ENCODE measurements around a stretch of chr15.

GRCh38 chr15:80317319-80317976 lies 65.4 kb upstream of the CTXND1 start:
- RRBS, result no CpG with 5 or more reads among the region's 7 CpGs

- RRBS, result no CpG with 5 or more reads among the region's 8 CpGs
Measured at GRCh38 chr15:80693917-80694242, 1.2 kb upstream of the ABHD17C start.

- RRBS, result no CpG with 5 or more reads among the region's 10 CpGs
Measured at GRCh38 chr15:80922417-80923087, 67.1 kb downstream of the MESD start.

- RRBS, result no CpG with 5 or more reads among the region's 13 CpGs
Measured at GRCh38 chr15:80955878-80956523, 33.6 kb downstream of the MESD start.

DNA sequence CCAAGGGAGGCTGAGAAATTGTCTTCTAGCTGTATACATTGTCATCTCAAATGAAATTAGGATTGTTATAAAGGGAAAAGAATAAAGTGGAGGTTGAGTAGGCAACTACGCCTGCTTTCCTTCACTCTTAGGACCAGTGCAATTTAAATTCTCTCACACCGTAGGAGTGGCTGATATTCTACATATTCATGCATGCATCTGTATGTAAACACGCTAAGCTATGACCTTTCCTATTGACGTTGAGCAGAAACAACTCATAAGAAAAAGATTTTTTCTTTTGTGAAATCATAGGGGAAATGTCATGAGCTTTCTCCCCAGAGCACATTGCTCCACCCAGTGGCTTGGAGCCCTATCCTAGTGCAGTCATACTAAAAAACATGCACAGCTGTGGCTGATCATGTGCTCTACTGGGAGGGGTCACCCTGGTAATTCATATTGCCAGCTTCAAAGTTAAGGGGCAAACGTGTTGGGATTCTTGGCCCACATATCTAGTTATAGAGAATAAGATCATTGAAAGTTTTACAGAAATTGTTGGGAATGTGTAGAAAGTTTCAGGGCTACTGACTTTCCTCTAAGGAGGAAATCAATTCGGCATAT lies 1.8 kb upstream of the MESD start:
- RRBS, result no CpG with 5 or more reads among the region's 6 CpGs

DNA sequence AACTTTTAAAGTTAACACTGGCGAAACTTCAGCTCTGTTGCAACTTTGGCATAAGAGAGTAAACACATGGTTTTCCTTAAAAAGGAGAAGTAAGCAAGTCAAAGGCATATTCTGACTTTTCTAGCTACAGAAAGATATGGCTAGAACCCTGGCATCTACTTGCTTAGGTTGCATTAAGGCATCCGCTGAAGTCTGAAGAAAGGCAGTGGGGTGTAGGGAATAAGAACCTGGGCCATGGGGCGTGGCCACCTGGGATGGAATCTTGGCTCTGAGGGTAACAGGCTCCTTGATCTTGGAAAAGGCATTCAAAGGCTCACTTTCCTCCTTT lies 13.2 kb upstream of the IL16 start:
- RRBS, result no CpG with 5 or more reads among the region's 3 CpGs

DNA sequence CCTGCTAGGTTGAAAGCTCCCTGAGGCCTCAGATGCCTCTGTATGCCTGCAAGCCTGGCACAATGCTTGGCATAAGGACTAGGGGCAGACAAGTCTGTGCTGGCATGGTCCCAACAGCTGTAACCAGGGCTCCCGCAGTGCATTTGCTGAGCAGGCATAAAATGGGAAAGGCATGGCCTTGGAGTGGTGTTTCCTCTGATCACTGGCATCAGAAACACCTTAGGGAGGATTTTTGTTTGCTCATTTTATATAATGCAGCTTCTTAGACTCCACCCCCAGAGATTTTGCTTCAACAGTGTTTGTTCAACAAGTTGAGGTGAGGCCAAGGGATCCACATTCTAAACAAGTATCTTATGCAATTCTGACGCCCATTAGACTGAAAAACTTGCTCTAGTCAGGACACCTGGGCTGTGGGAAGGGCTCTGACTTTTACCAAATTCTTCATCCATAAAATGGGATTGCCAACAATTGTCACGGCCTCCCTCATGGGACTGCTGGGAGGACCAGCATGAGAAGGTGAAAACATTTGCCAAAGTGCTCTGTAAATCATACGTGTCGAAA lies 43.1 kb downstream of the STARD5 start:
- RRBS, result no CpG with 5 or more reads among the region's 5 CpGs

DNA sequence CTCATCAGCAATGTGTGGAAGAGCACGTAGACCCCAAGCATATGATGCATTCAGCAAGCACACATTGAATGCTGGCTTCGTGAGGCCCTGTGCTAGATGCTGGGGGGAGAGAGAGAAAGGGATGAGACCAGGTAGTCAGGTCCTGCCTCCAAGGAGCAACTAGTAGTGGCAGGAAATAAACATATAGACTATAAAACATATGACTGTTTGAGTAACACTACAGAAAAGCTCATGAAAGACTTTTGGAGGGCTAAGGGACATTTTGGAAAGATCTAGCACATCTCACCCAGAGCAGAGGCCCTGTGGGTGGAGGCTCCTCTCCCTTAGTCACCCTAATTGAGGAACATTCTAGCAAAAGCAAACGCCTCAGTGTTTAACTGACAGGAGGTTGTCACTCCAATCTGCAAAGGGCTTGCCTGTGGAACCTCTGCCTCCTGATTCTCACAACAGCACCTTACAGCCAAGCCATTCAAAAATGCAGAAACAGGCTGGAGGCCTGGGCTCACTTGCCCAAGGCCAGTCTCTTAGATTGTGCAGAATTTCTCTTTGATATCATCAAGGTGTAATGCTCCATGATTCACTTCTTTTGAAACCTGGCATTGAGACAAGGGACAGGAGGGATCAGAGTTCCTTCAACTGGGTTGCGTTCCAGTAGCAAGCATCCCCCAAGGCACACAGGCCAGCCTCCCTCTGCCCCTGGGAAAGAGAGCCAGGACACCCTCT lies 26.1 kb downstream of the STARD5 start:
- RRBS, result no CpG with 5 or more reads among the region's 4 CpGs

GRCh38 chr15:81301786-81302624 lies 21.9 kb downstream of the STARD5 start:
- RRBS, result no CpG with 5 or more reads among the region's 6 CpGs

DNA sequence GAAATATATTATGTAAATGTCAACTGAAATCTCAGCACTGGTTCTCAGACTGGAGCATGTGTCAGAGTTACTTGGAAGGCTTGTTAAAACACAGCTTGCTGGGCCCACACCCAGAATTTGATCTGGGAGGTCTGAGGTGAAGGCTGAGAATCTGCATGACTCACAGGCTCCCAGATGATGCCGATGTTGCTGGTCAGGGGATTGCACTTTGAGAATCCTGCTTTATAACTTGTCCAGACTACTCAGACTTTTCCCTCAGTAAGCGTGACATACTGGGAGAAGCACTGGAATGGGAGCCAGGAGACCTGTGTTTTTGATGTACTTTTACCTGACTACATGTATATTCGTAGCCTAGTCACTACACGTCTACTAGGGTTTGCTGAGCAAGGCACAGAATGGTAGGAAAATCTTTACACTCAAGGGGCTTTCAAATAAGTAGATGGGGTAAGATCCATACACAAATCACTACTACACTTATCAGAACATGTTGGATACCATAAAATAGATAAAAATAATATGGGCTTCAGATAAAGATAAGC lies 77.1 kb upstream of the MEX3B start:
- RRBS, result no CpG with 5 or more reads among the region's 4 CpGs

- RRBS, result no CpG with 5 or more reads among the region's 1 CpG
Measured at GRCh38 chr15:82296639-82296868, 33.9 kb downstream of the SAXO2 start.

GRCh38 chr15:82648213-82648978 lies 1.2 kb upstream of the CPEB1 start:
- RRBS, result 13% methylated on average over 6 of the region's 40 CpGs

DNA sequence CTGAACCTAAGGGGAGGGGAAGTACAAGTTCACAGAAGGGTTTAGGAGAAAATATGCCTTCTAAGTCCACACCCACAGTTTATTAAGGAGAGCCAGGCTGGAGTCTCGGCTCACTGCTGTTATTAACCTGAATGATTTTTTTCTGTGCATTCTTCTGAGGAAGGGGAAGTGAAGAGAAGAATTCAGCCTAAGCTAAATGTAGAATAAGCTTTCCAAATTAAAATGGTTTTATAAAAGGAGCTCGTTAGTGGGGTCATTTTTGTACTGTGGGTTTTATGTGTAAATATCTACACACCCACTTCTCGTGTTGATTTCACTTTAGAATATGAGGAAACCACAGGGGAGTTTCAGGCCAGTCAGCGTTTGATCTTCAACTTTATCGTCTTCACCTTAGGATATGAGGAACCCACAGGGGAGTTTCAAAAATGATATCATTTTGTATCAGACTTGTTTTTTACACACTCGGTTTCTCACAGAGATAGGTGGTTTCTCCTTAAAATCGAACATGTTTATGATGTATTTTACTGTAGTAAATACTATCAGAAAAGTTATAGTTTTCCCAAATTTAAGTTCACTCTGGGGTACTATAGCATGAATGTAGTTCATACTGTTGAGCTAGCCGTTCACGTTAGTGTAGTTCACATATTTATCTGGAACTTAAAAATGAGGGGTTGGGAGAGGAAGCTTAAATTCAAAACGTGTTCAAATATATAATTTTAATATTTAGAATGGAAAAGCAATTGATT lies 1.7 kb downstream of the WHAMM start:
- RRBS, result no CpG with 5 or more reads among the region's 10 CpGs

- RRBS, result no CpG with 5 or more reads among the region's 3 CpGs
Measured at GRCh38 chr15:82832001-82832200, 22.5 kb downstream of the WHAMM start.

GRCh38 chr15:82854452-82855027 lies 45.1 kb downstream of the WHAMM start:
- RRBS, result no CpG with 5 or more reads among the region's 23 CpGs

DNA sequence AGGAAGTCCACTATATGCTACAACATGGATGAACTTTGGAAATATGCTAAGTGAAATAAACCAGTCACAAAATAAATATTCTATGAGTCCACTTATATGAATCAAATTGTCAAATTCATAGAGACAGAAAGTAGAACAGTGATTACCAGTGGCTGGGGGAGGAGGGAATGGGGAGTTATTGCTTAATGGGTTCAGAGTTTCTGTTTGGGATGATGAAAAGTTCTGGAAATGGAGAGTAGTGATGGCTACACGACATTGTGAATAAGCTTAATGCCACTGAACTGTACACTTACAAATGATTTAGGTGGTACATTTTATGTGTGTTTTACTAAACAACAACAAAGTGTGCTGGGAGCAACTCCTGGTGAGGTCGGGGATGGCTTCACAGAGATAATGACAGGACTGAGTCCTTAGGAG lies 38.1 kb downstream of the HOMER2 start:
- RRBS, result no CpG with 5 or more reads among the region's 2 CpGs

DNA sequence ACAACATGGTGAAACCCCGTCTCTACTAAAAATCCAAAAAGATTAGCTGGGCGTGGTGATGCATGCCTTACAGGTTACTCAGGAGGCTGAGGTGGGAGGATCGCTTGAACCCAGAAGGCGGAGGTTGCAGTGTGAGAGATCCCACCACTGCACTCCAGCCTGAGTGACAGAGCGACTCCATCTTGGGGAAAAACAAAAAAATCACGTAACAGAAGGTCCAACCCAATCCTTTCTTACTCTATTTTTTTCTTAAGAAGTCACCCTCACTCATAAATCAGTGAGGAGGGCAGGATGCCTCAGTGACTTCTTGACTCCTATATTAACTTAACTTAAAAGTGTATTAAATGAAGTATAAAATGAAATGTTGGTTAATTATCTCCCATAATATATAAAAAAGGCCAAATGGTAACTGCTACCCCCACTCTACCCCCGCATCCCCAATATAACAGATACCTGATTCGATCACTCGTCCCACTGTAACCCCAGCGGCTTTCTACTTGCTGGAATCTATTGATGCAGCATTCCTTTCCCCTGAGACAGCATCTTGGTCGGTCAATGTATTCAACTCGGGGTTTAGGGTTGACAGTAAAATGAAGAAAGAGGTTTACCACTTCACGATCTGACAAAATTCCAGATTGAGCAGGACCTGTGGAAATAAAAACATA lies 18.4 kb upstream of the C15orf40 start:
- RRBS, result no CpG with 5 or more reads among the region's 13 CpGs

GRCh38 chr15:83064660-83065232 lies 2.3 kb downstream of the BTBD1 start:
- RRBS, result no CpG with 5 or more reads among the region's 6 CpGs

DNA sequence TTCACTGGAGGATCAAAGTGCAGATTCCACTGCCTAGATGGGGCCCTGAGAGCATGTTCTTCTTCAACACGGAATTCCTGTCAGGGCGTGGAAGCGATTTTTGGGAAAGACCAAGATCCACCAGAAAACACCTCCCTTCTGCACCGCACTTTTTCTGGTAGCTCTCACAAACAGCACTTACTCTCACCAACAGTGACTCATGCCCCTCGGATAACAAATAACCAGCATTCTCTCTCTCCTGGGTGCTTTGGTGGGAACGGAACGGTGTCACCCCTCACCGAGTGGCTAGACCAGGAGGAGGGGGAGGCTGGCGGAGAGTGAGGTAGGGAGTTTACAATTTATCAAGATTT lies 40.1 kb downstream of the ADAMTSL3 start:
- RRBS, result no CpG with 5 or more reads among the region's 9 CpGs

DNA sequence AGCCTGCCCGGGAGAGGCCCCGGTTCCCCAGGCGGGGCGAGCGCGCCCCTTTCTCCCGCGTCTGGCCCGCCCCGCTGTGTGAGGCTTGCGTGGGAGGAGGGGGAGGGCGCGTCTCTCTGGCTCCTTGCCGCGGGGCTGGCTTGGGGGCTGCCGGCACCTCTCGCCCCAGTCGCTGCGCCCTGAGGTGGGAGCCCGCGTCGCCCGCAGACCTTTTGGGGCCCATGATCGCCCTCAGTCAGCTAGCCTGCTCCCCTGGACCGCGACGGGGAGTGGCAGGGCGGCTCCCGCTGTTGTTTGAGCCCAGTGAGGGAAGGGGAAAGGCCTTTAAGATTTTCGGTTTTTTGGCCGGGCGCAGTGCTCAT lies 62.4 kb upstream of the GOLGA6L4 start:
- RRBS, result no CpG with 5 or more reads among the region's 32 CpGs